RPMI7951 (cell line): ENCODE results near the gene TNP1.

DNA sequence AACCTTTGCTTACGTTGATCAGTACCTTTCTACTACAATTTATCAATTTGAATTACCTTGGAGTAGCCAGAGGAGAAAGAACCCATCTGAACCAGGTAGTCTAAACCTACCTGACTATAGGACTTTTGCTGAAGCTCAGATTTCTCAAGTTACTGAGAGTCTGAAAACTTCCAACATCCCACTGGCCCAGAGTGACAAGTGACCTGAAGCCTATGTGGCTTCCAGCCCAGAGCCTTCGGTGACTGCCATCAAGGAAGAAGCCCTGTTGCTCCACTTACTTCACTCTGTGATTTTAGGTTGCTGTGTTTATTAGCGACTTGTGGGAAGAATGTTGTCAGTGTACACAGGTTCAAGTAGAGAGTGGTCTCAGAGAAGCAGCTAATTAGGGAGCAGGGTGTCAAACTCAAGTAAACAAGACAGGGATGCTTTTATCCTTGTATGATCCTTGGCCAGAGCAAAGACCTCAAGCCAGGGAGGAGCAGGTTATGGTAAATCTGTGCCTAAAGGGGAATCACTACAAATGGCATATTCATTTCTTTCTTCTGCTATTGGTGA, 109.6 kb downstream of the MREG start:
- RAMPAGE, long total RNA, result no peak

- RAMPAGE, long total RNA, result no peak
Measured at GRCh38 chr2:216012063-216012865, 1.1 kb downstream of the MREG start.

DNA sequence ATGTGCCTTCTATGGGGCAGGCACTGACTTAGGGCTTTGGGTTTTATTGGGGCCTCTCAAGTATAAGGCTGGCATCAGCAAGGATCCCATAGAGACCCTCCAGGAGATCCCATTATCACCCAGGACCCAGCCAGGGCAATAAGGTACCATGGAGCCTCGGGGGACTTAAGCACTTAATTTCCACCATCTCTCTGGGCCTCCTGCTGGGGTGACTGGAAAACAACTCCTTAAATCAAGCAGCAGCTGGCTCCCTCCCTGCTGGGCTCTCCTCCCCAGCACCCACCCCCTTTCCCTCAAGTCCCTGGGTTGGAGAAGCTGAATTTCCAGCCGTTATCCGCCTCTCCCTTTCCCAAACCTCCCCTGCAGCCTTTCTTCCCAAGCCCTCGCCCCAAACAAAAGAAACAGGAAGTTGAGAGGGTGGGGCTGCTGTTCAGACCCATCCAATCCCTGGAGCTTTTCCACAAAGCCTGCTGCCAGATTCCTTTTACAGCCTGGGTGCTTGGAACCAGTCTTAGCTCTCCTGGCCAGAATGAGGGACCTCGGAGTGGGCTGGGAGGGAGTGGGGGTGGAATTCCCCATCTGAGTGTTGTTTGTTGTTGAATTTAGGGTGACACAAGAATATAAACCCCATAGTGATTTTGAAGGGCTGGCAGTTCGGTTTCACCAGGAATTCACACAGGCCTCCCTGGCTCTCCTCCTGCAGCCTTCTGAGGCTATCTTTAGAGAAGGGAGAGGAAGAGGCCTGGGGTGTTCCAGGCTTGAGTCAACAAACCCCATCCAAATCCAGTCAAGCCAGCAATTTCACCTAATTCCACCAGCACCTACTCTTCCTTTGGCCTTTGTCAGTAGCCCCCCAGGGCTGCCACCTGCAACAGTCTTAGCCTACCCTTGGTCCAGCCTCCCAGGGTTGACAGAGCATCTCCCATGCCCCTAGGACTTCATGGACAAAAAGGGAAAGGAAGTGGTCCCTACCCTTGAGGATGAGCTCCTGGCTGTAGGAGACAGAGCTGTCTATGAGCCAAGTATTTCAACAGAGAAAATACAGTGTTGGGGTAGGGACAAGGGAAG, 32.2 kb downstream of the MARCHF4 start:
- RAMPAGE, long total RNA, result no peak

DNA sequence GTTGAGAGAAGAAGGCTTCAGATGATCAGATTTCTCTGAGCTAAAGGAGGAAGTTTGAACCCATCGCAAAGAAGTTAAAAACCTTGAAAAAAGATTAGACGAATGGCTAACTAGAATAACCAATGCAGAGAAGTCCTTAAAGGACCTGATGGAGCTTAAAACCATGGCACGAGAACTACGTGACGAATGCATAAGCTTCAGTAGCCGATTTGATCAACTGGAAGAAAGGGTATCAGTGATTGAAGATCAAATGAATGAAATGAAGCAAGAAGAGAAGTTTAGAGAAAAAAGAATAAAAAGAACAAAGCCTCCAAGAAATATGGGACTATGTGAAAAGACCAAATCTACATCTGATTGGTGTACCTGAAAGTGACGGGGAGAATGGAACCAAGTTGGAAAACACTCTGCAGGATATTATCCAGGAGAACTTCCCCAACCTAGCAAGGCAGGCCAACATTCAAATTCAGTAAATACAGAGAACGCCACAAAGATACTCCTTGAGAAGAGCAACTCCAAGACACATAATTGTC, 42.7 kb upstream of the RPL37A start:
- RAMPAGE, long total RNA, result no peak

DNA sequence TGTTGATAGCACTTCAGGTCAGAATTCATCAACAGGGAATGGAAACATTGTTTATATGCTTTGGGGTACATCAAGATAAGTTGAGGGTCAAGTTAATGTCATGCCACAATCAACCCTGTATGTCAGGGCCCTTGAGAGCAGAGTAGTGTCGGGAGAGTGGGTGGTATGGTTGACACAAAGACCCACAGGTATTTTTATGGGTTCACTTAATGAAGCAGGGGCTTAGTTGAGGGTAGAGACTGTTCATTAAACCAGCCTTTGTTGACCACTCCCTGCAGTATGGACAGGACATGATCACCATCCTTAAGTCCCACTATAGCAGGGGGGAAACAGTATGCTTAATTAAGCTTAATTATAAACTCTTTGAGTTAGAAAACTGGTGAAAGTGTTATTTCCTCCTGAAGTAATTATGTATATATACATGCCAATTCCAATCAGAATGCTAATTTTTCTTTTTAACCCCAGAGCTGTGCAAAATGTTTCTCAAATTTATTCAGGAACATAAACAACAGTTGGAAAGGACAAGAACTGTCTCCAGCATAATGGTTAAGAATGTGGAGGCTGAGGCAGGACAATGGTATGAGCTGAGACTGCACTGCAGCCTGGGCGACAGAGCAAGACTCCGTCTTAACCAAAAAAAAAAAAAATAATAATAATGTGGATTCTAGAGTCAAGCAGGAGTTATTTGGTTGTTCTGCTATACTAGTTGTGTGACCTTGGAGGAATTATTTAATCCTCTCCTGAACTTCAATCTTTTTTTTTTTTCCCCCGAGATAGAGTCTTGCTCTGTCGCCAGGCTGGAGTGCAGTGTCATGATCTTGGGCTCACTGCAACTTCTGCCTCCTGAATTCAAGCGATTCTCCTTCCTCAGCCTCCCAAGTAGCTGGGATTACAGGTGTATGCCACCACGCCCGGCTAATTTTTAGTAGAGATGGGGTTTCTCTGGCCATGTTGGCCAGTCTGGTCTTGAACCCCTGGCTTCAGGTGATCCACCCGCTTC, 6.0 kb downstream of the RPL37A start:
- RAMPAGE, long total RNA, result no peak

GRCh38 chr2:216540737-216541529, 42.3 kb downstream of the RPL37A start:
- RAMPAGE, long total RNA, result no peak

GRCh38 chr2:216554634-216555122, 56.0 kb downstream of the RPL37A start:
- RAMPAGE, long total RNA, result no peak

DNA sequence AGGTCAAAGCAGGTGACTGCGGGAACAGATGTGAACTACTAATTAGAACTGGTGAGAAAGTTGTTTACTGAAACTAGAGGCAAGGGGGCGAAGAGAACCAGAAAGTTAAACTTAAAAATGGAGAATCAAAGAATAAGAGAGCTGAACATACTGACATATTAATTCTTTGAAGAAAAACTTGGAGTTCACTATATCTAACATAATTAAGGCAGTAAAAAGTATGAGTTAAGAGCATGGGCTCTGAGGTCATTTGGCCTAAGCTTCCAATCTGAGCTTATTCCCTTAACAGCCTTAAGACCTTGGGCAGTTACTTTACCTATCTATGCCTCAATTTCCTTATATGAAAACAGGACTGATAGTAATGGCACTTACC, 66.9 kb downstream of the RPL37A start:
- RAMPAGE, long total RNA, result no peak

DNA sequence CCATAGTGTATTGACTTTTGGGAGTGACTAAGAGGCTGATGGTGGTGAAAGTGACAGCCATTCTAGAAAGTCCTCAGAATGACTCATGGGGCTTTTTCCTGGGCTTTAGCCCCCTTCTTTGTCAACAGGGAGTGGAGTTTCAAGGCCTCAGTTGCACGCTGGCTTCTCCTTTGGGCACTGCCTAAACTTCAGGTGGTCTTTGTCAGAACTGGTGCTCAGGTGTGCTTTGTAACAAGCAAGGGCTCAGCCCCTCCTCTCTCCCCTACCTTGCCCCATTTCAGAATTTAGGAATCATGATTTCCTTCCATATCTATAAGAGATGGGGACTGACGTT, 61.3 kb upstream of the IGFBP2 start:
- RAMPAGE, long total RNA, result no peak

GRCh38 chr2:216688725-216689630, 6.4 kb downstream of the IGFBP5 start:
- RAMPAGE, long total RNA, result no peak

GRCh38 chr2:216711367-216711659, 16.0 kb upstream of the IGFBP5 start:
- RAMPAGE, long total RNA, result no peak

- RAMPAGE, long total RNA, result no peak
Measured at GRCh38 chr2:216829190-216829714, 30.6 kb downstream of the TNP1 start.

DNA sequence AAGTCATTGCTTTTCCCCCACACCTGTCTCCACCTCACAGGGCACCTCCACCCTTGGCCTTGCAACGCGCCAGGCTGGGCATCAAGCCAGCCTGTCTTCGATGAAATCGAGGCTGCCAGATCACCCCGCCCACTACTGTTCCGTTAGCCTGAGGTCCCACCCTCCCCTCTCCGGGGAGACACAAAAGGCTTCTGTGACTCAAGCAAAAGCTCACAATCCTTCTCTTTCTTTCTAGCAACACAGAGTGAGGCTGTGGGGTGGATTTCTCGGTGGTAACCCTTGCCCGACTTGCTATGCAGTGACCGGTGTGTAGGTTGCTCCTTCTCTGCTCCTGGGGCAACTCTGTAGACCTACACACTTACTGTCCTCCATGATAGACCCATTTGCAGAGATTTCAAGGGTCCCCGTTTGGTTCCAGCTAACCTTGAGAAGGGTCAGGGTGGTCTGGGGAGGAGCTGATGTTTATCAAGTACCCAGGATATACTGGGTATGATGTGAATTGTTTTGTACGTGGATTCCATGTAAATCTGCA, 9.8 kb downstream of the TNP1 start:
- RAMPAGE, long total RNA, result no peak

GRCh38 chr2:216859728-216860347, at the start of gene TNP1:
TSS of gene TNP1 (minus strand) at chr2:216860064.
- RAMPAGE, long total RNA, result no peak

GRCh38 chr2:216933799-216934244, 74.0 kb upstream of the TNP1 start:
- RAMPAGE, long total RNA, result no peak

DNA sequence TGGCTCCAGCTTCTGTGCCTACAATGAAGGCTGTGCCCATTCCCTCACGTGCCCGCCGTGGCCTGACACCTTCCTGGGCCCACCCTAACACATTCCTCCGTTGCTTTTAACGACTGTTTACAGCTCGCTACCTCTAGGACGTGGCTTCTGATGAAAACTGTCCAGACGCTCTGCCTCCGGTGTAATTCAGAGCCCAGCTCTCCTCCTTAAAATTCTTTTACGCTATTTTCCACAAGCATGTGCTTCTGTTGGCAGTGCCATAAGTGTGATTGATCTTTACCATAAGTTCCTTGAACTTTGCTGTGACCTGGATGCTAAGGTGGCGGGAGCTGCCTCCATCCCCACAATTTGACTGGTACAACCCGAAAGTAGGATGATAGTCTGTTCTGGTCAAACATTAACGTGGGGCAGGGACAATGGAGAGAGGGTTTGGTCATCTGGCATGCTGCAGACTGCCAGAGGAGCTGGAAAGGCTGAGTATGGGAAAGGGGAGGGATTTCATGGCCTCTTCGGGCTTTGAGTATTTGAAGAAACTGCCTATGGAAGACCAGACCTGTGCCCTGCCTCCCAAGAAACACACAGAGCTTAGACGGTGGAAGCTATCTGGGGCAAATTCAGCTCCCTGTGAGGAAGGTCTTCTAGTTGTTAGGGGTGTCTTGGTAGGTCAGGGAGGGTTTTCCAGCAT, 206.9 kb upstream of the TNP1 start:
- RAMPAGE, long total RNA, result no peak

- RAMPAGE, long total RNA, result no peak
Measured at GRCh38 chr2:217250122-217250539, 390.3 kb upstream of the TNP1 start.

DNA sequence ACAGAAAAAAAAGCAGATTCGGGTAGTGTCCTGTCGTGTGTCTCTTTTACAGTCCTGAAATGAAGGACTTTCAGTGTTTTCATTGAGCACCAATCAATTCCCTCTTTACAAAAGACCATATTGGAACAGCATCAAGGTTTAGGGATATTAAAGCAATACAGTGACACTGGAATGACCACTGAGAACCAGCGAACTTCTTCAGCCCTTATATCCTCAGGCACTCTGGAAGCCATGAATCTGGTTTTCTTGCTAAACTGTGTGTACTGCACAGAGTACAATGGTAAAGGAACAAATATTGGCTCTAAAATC, 450.3 kb upstream of the TNP1 start:
- RAMPAGE, long total RNA, result no peak

DNA sequence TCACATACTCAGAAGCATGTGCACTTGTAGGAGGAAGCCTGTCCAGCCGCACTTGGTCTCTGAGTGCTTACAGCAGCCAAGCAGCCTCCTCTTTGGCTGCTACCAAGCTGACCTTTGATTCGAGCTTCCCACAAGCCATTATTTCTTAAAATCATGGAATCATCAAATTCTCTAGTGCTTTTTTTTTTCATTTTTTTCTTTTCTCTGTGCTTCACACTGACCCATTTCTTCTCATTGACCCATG, 550.1 kb upstream of the TNP1 start:
- RAMPAGE, long total RNA, result no peak

DNA sequence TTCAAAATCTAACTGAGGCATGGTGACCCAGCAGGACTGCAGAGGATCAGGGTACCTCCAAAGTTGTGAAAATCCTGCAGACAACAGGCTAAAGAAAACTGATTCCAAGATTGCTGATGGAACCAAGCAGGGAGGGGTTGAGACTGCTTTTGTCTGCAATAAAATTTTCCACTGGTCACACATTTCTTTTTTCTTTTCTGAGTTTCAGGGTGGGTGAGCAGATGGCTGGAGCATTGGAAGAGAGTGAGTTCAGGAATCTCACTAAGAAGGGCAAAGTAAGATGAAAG, 321.0 kb downstream of the TNS1 start:
- RAMPAGE, long total RNA, result no peak